H4 (cell line): Measurements from ENCODE around the genes REXO5 and LDAF1.

DNA sequence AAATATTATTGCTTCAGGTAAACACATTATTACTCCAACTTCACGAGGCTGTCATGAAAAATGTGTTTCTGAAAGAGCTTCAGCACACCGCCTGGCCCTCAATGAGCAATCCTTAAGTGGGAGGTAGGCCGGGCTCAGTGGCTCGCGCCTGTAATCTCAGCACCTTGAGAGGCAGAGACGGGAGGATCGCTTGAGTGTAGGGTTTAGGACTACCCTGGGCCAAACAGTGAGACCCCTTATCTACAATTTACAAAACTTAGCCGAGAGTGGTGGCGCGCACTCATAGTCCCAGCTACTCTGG lies 811 bp downstream of the THUMPD1 start:
- RAMPAGE, long total RNA, result no peak

DNA sequence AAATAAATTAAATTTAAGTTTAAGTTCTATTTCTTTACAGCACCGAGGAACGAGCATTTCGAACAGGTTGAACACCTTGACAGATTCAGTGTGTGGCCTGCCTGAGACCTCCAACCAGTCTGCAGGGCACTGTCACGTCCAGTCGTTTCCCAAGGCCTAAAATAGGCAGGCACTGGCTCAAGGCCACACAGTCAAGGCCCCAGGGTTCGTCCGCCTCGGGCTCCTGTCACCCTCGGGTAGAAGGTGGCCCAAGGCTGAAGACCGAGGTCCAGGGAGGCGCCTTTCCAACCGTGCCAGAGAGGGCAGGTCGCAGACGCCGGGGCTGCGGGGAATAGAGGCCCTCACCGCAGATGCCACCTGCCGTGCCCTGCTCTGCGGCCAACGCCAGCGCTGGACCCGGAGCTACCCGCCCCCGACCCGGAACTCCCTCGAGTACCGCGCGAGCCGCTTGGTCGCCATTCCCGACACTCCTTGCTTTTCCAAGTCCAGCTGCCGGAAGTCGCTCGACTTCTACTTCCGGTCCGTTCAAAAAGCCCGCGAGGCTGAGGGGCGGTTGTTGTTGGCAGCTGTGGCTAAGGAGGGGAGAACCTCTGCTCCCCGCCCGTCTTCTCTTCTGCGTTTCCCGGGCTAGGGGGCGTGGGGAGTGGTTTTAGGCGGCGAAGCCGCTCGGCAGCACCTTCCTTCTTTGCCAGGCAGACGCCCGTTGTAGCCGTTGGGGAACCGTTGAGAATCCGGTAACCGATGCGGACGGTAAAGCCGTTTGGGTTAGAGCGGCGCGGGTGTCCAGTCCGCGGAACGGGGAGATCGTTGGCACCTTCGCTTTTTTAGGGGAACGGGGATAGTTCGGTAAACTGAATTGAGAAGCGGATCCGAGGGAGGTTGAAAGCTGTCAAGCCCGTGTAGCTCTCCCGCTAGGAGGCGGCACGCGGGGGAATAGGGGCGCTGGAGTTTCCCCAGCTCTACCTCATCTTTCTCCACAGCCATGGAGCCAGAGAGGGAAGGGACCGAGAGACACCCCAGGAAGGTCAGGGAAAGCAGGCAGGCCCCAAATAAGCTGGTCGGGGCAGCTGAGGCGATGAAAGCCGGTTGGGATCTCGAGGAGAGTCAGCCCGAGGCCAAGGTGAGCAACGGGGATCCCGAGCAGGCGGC lies at the start of gene REXO5:
Gene REXO5, plus strand, starts transcription at position 556 of the 1,149 bp plus-strand sequence.
- RAMPAGE, long total RNA, result no peak

- RAMPAGE, long total RNA, result no peak
Observed at GRCh38 chr16:20851322-20852067, 45.2 kb downstream of the REXO5 start.

DNA sequence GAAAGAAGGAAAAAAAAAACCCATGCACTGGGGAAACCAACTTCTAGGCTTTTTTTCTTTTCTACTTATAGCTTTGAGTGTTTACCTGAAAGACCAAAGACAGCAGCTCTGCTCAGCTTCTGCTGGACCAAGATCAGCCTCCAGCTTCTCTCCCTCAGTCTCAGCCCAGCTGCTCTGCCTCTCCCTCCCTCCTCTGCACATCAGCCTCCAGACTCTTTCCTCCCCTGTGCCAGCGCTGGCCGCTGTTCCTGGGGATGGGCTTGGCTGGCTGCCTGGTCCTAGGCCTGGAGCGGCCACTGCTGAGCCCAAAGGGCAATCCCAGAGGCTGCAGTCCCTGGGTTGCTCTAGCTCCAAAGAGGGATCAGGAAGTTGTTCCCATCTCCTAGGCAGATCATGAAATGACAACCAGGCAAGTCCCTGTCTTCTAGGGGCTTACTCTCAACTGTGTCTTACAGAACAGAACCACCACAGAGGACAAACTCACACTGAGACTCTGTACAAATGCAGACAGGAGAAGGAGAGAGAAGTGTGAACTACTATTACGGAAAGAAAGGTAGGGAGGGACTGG lies 31.3 kb downstream of the DCUN1D3 start:
- RAMPAGE, long total RNA, result no peak

GRCh38 chr16:20874891-20875147 lies 25.3 kb downstream of the DCUN1D3 start:
- RAMPAGE, long total RNA, result no peak

DNA sequence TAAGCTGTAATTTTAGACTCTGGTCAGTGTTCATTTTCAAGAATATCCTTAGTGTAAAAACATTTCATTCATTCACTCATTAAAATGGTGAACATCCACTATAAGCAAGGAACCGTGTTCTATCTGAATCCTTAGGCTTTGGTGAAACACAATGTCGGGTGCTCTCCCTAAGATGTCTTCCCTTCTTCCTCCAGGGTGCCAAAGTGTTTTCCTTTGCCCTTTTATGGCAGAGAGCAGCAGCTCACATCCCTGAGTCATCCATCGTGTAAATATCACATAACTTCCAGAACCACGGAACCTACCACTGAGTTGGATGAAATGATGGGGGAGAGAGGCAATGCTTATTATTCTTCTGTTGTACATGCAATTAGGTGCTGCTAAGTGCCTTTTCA lies 50.2 kb downstream of the DNAH3 start:
- RAMPAGE, long total RNA, result no peak

- RAMPAGE, long total RNA, result no peak
Observed at GRCh38 chr16:21158114-21159094, at the start of gene LDAF1. LDAF1 (plus strand) TSS chr16:21158674.

- RAMPAGE, long total RNA, result no peak
Observed at GRCh38 chr16:21159110-21160148, 955 bp downstream of the LDAF1 start.

GRCh38 chr16:21302857-21303544 lies 24.9 kb upstream of the CRYM start:
- RAMPAGE, long total RNA, result no peak

- RAMPAGE, long total RNA, result no peak
Observed at GRCh38 chr16:21484224-21484556, 115.2 kb upstream of the METTL9 start.

- RAMPAGE, long total RNA, result no peak
Observed at GRCh38 chr16:21519652-21520012, 79.7 kb upstream of the METTL9 start.

GRCh38 chr16:21556522-21557267 lies 42.7 kb upstream of the METTL9 start:
- RAMPAGE, long total RNA, result no peak

DNA sequence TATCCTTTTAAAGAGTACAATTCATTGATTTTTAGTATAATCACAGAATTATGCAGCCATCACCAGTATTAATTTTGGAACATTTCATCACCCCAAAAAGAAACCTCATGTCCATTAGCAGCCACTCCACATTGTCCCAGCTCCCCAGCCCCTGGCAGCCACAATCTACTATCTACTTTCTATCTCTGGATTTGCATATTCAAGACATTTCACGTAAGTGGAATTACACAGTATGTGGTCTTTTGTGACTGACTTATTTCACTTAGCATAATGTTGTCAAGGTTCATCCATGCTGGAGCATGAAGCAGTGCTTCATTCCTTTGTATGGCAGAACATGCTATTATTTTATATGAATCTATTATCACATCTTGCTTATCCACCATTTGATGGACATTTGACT lies 10.6 kb downstream of the METTL9 start:
- RAMPAGE, long total RNA, result no peak

DNA sequence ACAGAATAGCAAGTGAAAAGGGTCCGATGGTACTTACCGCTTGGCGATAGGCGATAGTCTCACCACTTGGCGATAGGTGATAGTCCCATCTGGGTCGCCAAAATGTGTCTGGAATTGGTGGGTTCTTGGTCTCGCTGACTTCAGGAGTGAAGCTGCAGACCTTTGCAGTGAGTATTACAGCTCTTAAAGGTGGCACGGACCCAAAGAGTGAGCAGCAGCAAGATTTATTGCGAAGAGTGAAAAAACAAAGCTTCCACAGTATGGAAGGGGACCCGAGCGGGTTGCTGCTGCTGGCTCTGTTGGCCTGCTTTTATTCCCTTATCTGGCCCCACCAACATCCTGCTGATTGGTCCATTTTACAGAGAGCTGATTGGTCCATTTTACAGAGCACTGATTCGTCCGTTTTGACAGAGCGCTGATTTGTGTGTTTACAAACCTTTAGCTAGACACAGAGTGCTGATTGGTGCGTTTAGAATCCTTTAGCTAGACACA lies 15.5 kb downstream of the IGSF6 start:
- RAMPAGE, long total RNA, result no peak

DNA sequence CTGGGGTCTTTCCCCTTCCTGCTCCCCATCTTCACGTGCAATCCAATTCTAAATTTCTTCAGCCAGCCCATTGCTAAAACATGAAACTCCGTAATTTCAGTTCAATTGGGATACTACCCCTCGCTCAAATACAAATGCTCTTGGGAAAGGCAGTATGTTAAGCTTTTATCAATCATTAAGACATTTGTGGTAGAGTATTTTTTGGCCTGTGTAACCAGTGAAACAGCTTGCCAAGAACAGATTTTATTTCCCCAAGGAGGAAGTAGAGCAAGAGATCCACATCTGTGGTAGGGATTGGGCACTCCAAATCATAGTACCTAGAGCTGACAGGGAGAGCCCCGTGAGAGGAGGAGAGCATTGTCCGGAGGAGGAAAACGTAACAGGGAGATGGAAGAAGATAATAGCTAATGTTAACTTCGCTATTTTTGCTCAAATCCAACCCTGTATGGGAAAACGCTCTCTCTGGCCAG lies 21.4 kb upstream of the VWA3A start:
- RAMPAGE, long total RNA, result no peak

GRCh38 chr16:22220049-22220422 lies 14.0 kb downstream of the EEF2K start:
- RAMPAGE, long total RNA, result no peak

- RAMPAGE, long total RNA, result no peak
Observed at GRCh38 chr16:22353184-22353968, 21.0 kb downstream of the CDR2 start.

DNA sequence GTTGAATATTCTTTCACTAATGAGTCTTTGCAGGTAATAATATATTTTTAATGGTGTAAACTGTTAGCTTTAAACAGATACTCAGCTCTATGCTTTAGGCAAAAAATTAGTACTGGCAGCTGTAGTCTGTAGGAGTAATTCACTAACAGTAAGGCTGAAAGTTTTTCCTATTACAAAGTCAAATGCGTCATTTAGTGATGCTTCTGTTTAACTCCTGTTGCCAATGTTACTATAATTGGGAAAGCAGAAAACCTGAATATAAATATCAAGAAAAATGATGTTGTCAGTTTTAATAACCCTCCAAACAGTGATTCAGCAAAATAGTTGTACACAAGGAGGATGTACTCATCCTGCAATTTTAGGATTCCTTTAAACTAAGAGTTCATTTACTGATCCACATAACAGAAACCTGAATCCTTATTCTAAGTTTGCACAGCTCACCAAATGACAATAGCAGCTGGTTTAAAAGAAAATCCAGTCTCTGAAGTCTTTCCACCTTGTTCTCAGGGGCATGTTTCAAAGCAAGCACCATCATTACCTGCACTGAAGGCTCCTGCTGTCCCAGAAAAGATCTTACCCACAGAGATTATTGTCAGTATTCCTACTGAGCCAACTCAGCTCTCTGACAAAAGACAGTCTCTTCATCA lies 4.3 kb downstream of the CDR2 start:
- RAMPAGE, long total RNA, result no peak

DNA sequence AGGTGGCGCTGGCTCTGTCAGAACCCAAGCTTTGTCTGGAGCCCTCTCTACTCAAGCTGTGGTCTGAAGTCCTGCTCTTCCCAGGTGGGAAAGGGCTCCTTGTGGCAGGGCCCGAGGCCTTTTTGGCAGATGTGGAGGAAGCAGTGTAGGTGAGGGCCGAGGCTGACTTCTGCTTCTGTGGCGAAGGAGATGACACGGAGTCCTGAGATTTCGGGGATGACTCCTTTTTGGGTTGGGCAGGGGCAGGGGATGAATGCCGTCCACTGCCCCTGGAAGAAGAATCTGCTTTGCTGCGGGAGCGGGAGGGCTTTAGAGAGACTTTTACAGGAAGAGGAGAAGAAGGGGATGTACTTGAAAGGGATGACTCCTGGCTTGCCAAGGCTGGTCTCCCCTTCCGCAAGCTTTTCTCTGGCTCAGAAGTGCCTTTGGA lies 80.6 kb downstream of the USP31 start:
- RAMPAGE, long total RNA, result no peak

DNA sequence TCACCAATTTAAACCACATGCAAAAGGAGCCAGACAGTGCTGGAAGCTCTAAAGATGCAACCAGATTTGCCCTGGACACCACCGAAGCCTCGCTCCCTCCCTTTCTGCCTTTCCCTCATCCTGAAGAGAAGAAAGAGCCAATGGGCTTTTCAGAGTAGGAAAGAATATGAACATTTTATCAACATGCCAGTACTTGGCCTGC lies 45.0 kb downstream of the USP31 start:
- RAMPAGE, long total RNA, result no peak